ENCODE measurements around a stretch of chr5.

DNA sequence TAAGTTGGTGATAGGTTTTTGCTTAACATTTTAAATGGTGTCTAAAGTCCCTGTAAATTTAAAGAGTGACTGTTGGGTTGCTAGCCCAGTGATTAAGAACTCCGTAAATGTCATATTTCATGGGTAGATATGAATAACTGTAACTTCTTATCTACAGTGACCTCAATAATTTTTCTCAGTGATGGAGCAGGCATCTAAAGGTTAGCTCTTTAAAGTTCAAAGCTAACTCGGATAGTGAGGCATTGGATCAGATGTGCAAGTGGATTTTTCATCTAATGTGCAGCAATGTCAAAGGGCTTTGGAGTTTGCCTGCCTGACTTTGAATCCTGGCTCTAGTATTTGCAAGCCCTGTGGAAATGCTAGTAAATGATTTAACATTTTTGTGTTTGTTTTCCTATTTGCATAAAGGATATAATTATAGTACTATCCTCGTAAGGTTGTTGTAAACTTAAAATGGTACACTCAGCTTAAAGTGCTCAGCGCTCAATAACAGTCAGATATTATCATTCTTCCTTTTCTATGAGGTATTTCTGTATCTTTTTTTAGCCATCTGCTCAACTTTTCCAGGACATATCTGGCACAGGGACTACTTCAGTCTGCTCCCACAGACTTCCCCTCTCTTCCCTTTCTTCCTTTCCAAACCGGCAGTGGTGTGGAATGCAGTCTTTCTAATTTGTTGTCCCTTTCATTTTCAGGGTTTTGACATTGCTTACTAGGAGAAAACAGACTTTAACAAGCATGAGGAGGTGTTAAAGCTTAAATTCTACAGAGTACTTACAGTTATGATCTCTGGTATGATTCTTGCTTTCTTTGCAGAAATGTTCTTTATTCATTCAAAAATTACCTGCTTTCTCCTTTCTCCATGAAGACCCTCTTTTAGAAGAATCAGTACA lies 163.8 kb upstream of the ELL2 start:
- PRO-cap, result no peak

DNA sequence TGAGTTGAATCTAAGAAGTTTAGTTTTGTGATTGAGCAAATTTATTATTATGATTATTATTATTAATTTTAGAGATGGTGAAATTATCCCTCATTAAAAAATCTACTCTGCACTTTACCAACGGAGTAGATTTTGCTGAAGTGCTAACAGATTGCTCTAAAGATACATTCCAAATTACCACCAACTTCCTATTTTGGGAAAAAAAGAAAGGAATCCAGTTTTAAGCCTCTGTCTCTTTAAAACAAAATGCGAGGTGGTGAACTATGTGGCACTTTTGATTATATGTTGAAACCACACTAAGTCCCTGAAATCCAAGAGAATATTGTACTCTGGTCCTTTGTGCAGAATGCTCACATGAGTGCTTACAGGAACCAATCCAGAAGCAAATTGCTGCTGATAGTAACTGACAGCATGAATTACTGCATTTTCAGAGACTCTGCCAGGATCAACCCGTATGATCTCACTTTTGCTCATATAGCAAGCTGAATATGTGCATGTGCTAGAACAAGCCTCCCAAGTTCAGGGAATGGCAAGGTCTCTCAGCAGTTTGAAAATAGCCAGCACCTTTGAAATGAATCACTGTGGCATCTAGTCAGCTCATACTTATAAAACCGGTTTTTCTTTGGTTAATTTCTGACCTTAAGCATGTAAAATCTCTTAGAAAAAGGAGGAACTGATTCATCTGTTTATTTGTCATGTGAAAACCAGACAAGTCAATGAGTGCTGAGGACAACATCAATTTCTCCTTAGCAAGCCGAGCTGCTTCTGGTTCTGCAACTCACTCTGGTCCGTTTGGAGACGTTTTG lies 215.6 kb upstream of the ELL2 start:
- PRO-cap, result no peak

- PRO-cap, result no peak
Observed at GRCh38 chr5:96235153-96235683, 197.8 kb downstream of the PCSK1 start.

GRCh38 chr5:96256741-96257317 lies 176.2 kb downstream of the PCSK1 start:
- PRO-cap, result unidirectional peak, plus-strand start at chr5:96257036

DNA sequence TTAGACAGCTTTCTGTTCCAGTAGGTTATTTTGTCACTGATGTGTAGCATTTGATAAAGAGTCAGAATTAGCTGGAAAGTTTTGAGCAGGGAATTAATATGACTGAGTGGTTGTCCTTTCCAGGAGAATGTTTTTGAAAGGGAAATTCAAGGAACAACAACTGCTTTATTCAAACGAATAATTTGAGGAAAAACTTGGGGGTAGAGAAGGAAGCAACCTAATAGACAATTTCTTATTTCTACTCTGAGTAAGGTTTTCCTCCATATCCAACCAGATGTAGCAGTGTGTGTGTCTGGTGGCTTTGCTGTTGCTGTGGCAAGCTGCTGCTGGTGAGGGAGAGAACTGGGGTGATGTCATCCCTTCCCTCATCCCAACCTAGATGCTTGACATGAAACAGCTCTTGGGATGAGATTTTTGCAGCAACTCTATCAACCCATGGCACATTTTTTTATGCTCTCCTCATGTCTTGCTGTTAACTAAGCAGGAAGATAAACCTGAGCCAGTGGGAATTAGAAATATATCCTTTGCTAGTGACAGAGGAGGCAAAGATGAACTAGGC lies 135.8 kb downstream of the PCSK1 start:
- PRO-cap, result no peak

DNA sequence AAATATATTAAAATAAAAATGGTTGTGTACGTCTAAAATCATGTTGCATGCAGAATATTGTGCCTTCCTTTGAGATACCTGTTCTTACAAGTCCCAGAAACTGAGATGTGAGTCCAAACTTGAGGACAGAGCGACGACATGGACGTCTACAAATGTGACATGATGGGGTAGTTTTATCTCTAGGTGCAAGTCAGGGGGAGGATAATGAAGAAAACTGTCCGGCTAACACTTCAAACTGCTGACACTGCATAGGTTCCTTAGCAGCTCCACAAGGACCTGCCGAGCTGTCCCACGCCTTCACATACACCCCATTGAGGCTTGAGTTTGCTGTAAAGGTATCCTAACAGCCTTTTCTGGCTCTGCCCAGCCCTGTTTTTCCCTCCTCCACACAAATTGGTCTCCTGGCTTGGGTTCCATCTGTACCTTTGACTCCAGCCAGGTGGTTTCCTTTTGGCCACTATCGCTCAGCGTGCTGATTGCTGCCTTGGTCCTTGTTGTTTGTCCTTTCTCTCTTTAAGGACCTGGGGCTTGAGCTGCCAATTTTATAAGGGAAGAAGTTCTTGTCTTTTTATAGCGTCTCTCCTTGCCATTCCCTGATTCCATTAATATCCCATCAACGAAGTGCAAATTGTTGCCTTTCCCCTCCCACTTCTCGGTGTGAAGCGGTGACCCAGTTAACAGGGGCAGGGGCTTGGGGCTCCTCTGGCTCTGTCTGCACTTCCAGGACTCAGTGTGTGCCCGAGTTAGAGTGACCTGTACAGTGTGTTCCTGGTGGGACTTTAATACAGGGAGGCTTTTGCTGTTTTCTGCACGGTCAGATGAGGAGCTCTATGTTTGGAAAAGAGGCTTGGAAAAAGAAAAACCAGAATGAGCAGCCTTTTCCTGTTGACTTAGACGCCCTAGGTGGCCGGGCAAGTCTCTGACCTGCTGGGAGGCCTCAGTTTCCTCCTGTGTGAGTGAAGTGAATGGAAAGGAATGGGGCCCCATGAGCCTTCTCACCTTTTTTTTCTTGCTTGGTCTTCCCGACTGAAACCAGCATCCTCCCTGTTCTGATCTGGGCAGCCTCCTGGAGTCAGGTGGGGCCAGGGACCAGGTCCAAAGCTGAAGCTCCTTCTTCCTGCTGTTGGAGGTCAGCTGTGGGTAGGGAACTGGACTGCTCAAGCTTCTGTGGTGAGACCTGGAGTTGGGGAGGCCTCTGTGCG lies 100.2 kb downstream of the PCSK1 start:
- PRO-cap, result no peak

DNA sequence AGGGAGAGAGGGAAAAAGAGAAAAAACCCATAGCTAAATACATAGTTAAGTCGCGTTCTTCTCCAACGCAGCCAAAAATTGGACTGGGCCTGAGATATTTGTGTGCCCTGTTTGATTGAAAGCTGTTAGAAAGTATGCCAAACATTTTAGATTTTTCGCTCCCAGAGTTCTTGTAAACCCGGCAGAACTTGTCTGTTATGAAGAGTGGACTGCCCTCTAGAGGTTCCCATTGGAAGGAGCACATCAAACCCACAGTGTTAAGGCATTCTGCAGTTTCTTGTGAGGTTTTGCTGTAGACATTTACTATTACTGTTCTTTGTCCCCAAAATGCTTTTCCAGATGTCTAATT lies 96.7 kb downstream of the PCSK1 start:
- PRO-cap, result no peak

DNA sequence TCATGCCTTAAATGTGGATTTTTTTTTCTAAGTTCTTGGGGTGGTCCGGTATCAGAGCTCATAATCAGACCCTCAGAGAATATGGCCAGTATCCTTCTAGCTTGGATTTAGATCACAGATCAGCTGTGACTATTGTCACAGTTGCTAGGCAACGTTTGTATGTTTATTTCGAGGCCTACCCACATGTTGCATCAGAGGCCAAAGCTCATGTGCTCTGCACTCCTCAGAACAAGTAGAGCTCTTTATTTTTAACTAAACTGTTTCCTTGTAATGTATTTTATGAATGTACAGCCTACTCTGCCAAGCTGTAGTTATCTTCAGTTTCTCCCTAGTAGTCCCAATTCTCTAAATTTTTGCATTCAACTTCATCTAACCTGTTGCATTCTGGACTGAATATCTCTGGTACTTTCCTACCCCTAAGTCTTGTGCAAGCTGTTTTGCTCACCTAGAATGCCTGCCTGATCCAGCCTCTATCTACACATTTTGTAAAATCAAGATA lies 52.8 kb downstream of the CAST start:
- PRO-cap, result no peak

DNA sequence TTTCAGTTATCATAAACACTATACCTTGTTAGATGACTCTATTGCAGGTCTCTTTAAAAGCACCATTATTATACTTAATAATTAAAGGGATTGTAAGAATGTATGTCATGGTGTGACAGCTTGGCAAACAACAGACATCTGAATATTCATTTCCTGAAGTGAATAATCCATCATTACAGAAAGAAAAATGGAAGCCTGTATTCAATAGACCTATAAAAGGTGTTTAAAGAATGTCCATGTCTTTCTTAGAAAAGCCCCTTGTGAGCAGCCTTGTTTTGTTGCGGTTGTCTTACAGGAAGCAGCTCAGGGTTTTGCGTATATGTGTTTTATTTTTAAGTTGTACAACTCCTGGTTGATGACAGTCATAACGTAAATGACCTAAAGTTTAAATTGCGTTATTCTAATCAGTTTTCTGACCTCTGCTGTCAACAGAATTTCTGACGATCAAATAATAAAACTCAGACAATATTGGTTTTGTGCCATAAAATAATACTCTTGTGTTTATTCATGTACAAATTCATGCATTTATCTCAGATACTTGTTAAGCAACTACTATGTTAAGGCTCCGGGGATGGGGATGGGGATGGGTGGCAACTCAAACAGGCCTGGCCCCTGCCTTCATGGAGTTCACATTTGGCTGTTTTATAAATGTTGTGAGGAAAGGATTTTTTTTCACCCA lies 53.9 kb downstream of the CAST start:
- PRO-cap, result no peak

- PRO-cap, result no peak
Observed at GRCh38 chr5:96774907-96776004, 32.5 kb downstream of the ERAP1 start.

GRCh38 chr5:96803577-96804143 lies 4.1 kb downstream of the ERAP1 start:
- PRO-cap, result no peak

DNA sequence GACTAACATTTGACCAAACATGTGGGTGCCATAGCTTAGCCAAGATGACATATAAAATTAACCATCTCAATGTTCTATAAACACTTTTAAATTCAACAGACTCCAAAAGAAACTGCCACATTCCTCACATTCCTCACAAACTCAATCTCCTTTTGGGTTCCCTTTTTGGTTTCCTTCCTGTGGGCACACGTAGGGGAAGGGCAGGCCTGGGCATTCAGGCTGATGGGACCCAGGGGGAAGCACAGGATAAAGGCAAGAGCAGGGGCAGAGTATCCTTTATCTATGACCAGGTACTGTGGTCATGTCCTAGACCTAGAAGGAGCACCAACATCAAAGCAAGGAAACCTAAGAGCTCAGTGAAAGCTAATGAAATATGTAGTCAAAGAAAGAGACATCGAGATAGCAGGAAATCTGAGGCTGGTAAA lies 13.5 kb upstream of the ERAP1 start:
- PRO-cap, result no peak

GRCh38 chr5:96921456-96922021 lies 14.3 kb upstream of the LNPEP start:
- PRO-cap, result no peak

DNA sequence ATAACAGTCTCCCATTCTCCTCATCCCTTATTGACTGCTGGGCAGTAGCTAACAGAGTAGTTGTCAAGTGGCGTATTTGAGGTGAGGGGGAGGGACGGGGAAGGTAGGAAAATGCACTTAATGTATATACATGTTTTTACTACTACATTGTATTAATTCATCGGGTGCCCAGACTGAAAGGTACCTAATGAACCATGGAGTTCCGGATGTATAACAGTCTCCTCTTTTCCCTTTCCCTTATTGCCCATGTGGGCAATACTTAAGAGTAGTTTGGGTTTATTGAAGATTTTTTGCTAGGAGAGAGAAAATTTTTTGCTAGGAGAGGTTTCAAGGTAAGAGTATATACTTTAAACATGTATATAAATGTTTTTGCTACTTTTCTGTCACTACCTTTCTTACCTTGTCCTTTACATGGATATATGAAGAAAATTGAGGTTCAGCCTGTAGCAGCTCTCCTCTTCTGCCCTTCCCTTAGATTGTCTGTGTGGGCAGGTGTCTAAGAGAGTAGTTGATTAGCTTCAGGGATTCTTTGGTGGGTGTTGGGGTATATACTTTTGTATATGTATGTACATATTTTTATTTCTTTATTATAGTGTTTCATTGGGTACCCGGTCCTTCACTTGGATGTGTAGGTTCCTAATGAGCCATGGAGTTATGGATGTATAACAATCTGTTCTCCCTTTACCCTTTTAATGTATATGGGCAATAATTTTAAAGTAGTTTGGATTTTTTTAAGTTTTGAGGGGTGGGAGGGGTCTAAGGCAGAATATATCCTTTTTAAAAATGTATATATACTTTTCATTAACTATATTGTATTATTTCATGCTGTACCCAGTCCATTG lies 97.5 kb downstream of the LNPEP start:
- PRO-cap, result no peak

- PRO-cap, result no peak
Observed at GRCh38 chr5:98298273-98298558, 475.2 kb upstream of the RGMB start.

- PRO-cap, result no peak
Observed at GRCh38 chr5:98513443-98513725, 260.1 kb upstream of the RGMB start.

- PRO-cap, result no peak
Observed at GRCh38 chr5:98786618-98787059, 13.2 kb downstream of the RGMB start.

GRCh38 chr5:98933106-98934330 lies 4.7 kb upstream of the CHD1 start:
- PRO-cap, result unidirectional peak, plus-strand start at chr5:98933595

DNA sequence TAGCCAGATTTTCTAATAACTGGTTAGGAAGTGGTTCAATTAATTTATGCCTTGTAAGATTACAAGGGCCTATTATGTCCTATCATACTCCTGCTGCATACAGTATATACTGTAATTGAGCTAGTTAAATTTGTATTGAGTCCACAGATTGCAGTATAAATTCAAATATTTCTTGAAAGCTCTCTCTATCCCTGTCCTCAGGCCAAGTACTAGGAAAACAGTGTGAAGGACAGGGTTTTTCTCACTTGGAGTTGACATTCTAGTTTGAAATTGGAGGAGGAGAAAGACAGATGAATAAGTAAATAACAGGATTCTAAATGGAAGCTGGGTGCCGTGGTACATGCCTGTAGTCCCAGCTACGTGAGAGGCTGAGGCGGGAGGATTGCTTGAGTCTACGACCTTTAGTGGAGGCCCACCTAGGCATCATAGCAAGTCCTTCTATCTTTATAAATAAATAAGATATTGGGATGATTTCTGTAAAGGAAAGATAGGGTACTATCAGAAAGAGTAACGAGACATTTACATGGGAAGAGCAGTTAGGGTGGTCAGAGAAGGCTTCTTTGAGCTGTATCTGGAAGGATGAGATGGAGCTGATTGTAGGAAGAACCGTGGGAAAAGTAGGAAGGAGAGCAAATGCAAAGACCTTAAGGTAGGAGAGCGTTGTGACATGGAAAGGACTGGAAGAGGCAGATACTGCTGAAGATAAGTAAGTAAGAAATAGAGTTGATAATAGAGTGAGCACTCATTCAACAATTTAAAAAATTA lies 10.4 kb upstream of the CHD1 start:
- PRO-cap, result no peak

DNA sequence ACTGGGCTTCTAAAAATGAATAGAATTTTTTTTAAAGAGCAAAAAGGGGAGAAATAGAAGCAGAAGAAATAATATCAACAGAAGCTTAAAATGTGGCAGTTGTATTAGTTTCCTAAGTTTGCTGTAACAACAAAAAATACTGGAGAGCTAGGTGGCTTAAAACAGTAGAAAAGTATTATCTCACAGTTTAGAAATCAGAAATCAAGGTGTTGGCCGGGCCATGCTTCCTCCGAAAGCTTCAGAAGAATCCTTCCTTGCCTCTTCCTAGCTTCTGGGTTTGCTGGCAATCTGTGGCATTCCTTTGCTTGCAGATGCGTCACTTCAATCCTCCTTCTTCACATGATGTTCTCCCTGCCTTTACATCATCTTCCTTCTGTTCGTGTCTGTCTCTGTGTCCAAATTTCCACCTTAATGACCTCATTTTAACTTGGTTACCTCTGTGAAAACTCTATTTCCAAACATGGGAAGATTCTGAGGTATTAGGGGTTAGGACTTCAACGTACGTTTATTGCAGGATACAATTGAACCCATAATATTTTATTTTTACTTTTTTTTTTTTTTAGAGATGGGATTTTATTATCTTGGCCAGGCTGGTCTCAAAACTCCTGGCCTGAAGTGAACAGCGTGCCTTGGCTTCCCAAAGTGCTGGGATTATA lies 90.5 kb upstream of the CHD1 start:
- PRO-cap, result no peak